H4 (cell line): ENCODE measurements around a stretch of chr3.

DNA sequence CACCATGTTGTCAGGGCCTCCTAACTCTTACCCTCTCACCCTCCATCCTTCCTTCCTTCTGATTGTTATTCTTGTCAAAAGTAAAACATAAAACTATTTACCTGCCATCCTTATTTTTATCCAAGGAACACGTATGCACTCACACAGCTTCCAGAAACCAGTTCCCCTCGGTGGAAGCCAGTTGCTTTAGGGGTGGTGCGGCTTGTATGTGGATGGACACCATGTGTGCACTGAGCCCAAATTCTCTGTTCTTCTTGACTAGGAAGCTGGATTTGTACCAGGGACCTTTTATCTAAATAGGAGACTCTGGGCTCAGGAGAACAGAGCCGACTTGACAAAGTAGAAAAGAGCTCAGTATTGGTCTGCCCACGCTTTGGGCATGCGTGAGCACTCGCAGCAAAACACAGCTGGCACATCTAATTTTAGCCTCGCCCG lies 1.2 kb upstream of the RBMS3 start:
- RAMPAGE, long total RNA = no peak

GRCh38 chr3:29298771-29299218 lies 17.9 kb downstream of the RBMS3 start:
- RAMPAGE, long total RNA = no peak

DNA sequence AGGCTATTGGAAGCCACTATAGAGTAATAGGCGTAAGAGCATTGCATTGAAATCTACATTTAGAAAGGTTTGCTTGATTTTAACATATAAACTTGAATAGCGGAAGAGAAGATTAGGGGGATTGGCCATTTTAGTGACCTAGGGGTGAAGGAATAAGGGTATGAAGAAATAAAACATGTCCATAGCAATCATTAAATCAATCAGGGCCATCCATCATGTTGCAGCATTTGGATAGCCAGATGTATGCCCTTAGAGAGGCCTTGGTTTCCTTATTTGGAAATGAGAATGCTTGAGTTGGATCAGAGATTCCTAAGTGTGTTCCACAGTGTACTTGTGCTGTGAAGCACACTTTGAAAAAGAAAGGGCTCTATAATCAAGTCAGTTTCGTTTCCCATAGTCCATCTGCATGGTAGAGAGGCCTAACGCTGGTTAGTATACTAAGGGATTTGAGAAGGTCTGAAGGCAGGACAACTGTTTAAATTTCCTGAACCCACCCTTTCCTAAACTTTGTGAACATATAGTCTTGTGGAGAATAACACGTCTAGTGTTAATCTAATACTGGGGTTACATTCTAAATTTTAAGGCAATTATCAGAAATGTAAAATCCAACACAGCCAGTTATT lies 30.9 kb downstream of the RBMS3 start:
- RAMPAGE, long total RNA = no peak

- RAMPAGE, long total RNA = no peak
Observed at GRCh38 chr3:29410693-29411010, 129.8 kb downstream of the RBMS3 start.

- RAMPAGE, long total RNA = no peak
Observed at GRCh38 chr3:29618753-29619379, 338.0 kb downstream of the RBMS3 start.

- RAMPAGE, long total RNA = no peak
Observed at GRCh38 chr3:29683246-29684264, 402.7 kb downstream of the RBMS3 start.

DNA sequence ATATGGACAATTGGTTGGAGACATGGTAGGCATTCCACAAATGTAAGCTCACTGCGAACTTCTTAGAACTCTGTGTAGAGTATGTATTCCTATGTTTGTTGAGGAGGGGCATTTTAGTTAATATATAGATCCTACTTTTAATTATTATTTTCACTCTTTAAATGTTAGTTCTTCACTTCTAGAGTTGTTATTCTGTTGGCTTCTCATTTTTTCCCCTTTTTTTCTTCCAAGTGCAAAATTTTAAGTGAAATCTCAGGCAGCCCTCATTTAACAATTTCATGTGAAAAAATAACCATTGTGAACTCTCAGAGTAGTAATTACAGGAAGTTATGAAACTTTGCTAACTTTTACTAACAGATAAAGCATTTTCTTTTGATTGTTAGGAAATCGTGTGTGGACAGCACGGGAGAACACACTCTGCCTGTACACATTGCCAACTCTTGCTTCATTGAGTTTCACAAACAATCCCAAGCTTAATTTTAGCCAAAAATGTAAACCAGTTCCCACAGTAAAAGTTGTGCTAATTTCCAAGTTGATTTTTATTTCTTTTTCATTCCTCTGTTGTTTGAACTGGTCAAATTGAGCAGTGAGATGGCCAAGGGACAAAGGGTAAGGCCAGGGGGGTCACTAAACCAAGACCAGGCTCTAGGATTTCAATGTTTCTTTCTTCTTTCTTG lies 414.6 kb downstream of the RBMS3 start:
- RAMPAGE, long total RNA = no peak

DNA sequence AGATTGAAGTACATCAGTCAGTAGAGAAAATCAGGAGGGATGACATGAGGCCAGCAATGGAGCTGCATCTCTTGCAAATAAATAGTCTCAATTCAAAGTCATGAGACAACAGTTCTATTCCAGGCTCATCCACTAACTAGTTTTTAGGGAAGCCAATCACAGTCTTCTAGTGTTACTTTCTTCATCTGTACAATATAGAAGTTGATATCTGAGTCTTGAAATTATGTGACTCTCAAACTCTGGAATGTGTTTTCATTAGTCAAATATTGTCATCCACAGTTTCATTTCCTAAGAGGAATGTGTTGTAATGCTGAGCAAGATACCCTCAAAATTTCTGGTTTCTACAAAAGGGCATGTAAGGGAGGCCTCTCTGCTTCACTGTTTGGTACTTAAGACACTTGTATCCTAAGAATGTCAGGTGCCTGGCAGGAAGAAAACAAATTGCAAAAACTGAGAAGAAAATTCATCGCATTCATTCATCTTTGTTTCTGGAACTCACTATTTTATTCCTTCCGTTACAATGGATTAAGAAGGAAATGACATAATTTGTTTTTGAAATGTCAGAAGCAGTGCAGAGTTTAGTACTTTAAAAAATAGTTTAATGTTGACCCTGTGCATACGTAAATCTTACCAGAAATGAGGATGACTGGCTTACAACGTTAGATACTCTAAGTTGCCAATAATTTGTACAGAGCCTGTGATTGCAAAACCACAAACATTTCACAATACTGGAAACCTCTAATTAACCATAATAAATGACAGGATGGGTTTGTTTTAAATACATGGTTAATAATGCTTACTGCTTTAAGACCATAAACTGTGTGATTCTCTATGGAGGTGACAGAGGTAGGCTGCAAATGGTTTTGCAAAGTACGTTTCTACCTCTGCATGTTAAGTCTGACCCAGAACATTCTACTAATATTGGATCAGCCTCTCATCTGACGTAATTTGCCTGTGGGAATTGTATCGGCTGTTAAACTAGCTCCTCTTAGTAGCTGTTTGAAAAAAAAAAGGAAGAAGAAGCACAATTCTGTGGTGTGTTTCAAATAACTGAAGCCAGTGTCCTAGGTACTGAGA lies 477.7 kb downstream of the RBMS3 start:
- RAMPAGE, long total RNA = no peak

DNA sequence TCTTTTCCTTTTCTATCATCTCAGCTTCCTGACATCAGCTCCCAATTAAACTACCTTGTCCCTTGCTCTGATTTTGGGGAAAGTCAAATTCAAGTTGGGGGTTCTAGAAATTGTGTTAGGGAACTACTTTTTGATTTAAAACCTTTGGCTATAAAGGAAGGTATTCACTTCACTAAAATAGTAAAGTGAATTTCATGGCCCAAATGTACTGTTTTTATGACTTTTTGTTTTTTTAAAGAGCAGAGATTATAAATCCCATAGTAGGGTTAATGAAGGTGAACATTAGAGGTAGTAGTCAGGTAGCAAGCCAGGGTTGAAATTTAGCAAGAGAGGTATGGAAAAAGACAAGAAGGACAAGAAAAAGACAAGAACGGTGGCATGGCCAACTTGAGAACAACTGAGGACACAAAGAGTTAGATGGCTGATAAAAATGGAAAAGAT lies 488.0 kb downstream of the RBMS3 start:
- RAMPAGE, long total RNA = no peak

DNA sequence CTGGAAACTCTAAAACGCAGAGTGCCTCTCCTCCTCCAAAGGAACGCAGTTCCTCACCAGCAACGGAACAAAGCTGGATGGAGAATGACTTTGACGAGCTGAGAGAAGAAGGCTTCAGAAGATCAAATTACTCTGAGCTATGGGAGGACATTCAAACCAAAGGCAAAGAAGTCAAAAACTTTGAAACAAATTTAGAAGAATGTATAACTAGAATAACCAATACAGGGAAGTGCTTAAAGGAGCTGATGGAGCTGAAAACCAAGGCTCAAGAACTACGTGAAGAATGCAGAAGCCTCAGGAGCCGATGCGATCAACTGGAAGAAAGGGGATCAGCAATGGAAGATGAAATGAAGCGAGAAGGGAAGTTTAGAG lies 611.6 kb upstream of the TGFBR2 start:
- RAMPAGE, long total RNA = no peak

- RAMPAGE, long total RNA = no peak
Observed at GRCh38 chr3:30495554-30496178, 110.7 kb upstream of the TGFBR2 start.

GRCh38 chr3:30628315-30628837 lies 22.0 kb downstream of the TGFBR2 start:
- RAMPAGE, long total RNA = no peak

DNA sequence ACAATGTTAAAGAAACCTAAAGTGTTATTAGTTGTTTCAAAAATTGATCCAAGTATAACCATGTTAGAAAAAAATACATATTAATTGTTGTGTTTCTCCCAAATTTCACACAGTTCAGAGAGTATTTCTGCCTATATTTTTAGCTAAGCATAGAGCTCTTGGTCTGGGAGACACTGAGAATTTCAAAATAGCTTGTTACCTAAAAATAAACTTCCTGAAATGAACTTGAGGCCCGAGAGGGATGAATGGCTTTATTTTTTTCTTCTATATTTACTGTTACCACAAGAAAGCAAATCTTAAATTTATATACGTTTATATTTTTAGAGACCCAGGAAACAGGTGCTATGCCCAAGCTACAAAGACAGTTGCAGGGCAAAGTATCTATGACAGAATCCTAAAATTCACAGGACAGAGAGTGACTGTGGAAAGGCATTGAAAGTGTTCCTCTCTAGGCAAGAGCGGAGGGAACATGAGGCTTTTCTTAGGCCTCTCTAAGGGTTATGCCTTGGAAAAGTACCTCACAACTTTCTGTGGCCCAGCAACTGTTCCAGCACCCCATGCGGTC lies 36.4 kb downstream of the TGFBR2 start:
- RAMPAGE, long total RNA = no peak

GRCh38 chr3:30644577-30645666 lies 38.5 kb downstream of the TGFBR2 start:
- RAMPAGE, long total RNA = no peak

DNA sequence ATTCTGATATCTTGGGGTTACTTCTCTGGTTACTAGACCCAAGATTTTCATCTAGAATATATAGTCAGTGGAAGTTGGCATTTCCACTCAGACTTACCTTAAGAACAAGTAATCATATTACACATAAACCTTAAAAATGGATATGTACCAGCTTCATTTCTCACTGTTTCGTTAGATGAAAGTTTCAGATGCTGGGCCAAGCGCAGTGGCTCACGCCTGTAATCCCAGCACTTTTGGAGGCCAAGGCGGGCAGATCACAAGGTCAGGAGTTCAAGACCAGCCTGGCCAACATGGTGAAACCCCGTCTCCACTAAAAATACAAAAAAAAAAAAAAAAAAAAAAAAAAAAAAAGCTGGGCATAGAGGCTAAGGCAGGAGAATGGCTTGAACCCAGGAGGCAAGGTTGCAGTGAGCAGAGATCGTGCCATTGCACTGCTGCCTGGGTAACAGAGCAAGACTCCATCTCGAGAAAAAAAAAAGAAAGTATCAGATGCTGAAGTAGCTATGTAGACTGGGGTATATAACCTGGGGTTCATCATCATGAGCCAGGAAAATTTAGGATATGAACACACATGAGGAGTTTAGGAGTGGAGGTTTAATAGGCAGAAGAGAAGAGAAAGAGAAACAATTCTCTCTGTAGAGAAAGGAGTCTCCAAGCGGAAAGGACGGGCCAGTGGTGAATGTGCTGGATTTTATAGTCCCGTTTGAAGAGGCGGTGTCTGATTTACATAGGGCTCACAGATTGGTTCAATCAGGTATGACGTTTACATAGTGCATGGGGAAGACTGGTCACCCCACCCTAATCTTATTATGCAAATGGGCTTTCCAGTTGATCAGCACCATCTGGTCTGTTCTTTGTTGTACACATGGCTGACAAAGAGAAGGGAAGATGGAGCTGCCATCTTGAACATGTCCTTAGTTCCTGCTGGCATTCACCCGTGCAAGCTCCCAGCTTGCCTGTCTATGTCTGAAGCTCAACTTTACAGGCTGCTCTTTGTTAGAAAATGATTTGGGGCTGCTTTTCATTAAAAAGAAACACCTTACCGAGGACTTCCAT lies 62.7 kb downstream of the TGFBR2 start:
- RAMPAGE, long total RNA = no peak

DNA sequence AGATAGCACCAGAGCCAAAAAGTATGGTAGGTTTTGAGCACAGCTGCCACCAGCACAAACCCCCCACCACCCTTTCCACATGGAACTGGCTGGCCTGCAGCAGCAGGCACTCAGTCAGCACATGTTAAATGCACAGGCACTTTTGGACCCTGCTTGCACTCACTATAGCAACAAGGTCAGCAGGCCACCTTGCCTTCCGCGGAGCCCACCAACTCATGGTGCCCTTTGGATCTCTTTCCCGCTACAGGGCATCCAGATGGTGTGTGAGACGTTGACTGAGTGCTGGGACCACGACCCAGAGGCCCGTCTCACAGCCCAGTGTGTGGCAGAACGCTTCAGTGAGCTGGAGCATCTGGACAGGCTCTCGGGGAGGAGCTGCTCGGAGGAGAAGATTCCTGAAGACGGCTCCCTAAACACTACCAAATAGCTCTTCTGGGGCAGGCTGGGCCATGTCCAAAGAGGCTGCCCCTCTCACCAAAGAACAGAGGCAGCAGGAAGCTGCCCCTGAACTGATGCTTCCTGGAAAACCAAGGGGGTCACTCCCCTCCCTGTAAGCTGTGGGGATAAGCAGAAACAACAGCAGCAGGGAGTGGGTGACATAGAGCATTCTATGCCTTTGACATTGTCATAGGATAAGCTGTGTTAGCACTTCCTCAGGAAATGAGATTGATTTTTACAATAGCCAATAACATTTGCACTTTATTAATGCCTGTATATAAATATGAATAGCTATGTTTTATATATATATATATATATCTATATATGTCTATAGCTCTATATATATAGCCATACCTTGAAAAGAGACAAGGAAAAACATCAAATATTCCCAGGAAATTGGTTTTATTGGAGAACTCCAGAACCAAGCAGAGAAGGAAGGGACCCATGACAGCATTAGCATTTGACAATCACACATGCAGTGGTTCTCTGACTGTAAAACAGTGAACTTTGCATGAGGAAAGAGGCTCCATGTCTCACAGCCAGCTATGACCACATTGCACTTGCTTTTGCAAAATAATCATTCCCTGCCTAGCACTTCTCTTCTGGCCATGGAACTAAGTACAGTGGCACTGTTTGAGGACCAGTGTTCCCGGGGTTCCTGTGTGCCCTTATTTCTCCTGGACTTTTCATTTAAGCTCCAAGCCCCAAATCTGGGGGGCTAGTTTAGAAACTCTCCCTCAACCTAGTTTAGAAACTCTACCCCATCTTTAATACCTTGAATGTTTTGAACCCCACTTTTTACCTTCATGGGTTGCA lies 85.2 kb downstream of the TGFBR2 start:
- RAMPAGE, long total RNA = no peak

GRCh38 chr3:31004409-31004812 lies 110.0 kb upstream of the GADL1 start:
- RAMPAGE, long total RNA = no peak

DNA sequence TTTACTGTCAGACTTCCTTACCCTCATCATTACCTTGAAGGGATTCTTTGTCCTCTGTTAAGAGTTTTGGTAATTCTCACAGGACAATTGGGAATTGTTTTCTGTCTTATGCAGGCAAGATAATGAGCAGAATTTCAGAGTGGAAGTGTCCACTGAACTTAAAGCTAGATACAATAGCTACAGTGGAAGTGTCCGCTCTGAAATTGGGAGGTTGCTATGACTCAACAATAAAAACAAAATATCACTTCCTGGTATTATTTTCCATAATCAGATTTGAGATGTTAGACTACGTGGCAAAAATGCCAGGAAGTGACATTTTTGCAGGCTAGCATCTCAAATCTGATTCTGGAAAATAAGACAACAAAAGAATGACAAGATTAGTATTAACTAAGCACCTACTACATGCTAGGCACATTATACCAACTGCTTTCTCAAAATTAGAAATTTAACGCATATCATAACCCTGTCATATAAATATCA lies 267.1 kb upstream of the STT3B start:
- RAMPAGE, long total RNA = no peak

DNA sequence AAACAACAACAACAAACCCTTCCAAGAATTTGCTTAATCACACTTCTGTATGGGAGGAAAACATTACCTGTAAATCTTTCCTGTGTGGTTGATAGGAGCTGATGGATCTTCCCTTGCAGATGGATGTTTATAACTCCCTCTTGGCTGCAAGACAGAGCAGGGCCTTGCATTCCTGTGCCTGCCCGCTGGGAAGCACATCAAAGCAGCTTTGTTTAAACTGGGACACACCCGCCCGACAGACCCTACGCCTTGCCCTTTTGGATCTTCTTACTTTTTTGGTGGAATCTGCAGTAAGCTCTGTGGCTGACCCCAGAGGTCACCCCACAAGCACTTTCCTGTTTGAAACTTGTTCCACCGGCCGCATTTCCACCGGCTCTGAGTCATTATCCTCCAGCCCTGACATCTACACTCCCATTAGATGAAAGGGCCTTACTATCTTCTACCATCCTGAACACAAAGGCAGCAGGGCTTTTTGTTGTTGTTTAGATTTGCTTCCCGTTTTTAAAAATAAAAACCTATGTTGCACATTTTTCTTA lies 244.1 kb upstream of the STT3B start:
- RAMPAGE, long total RNA = no peak

DNA sequence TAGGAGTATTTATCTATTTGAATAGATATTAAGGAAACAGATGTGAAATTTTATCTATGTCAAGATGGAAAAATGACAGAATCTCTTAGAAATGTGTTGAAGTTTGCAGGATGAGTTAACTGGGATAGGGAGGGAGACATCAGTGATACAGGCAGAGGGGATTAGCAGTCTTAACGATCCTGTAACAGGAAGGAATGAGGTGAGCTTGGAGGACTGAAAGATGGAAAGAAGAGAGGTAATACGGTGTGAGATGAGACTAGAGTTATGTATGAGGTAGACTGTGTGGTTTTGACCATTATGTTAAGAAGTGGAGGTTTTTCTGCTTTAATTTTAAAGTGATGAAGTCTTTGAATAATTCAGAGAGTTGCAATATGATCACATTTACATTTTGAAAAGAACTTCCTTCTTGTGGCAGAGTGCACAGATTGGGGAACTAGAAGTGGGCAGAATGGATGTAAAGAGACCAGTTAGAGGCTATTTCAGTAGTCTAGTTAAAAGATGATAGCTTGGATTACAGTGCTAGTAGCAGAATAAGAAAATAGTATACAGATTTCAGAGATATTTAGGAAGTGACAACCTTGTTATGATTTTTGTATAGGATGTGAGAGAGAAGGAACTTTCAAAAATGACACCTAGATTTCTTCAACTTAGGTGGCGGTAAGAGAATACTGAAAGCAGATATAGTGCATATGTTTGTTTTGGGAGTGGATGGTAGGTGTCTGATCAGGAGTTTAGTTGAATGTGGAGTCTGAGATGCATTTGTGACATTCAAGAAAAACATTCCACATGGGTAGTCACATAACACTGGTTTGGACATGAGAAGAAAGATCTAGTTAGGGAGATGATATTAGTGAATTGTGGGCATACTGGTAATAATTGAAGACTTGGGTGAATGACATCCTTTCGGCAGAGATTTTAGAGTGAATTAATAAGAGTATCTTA lies 40.5 kb downstream of the STT3B start:
- RAMPAGE, long total RNA = no peak